ENCODE measurements around the gene ARHGAP28.

DNA sequence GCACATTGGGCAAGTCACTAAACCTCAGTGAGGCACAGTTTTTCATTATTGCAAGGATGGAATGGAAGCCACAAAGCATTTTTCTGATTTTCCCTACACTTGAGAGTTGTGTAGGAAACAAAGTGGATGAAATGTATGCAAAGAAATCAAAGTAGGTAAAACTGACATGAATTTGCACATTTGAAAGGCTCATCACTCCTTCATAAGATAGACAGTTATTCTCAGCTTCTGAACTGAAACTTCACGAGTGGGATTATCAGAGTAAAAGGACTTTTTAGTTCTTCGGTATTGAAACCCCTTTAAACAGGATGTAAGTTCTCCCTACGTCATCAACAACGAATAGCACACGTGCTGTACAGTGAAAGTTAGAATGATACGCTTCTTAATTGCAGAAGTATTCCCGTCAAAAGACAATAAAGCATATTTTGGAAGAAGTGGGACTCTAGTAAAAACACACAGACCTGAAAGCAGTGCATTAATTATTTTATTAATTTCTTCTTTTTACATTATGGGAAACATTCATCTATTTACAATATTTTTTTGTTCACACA lies 45.7 kb downstream of the TGIF1 start:
- PRO-cap: no peak

- PRO-cap: no peak
These were observed 91.8 kb downstream of the TGIF1 start for GRCh38 chr18:3541715-3542236.

GRCh38 chr18:3594035-3594816 lies 144.3 kb downstream of the TGIF1 start:
- PRO-cap: bidirectional peak, plus-strand start at chr18:3594077, minus-strand start at chr18:3593747; bidirectional peak, plus-strand start at chr18:3594462, minus-strand start at chr18:3594310

DNA sequence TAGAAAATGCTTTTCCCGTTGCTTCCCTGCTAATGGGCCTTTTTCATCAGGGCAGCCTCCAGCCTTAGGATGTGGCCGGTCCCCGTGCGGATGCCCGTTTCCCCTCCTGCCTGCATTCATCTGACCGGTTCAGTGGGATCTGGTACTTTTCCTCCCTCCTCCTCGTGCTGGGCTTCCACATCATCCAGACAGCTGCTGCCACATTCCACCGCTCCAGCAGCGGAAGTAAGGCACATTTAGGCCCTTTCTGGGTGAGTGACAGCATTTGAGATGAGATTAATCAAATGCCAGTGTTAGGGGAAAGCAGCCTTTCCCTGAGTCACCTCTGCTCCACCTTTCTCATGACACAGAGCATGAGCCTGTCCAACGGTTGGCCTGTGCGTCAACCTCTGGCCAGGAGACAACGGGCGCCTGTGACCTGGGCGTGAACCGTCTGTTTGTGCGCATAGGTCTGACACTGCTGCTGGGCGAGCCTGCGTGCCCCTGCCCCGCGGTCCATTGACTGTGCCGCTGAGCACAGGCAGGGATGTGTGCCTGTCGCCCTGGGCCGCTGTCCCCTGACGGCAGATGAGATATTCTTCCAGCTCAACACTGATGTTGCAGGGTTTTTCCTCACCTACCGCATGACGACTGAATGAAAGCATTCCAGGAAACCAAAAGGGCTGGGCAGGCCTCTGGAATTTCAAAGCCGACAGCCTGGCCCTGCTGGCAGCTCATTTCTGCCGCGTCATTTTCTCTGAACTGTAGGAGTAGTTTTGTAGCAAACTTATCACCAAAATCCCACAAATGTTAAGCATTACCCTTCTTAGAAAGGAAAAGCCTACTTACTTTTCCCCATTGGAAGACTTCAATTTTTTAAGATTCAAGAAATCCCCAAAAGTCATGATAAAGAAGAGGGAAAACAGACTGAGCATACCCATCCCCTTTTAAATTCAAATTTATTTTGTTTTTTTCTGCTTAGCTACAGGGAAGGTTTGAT lies 174.1 kb downstream of the TGIF1 start:
- PRO-cap: bidirectional peak, plus-strand start at position 156 of the sequence, minus-strand start at position 122 of the sequence; bidirectional peak, plus-strand start at position 498 of the sequence, minus-strand start at position 506 of the sequence; bidirectional peak, plus-strand start at position 685 of the sequence, minus-strand start at position 559 of the sequence

DNA sequence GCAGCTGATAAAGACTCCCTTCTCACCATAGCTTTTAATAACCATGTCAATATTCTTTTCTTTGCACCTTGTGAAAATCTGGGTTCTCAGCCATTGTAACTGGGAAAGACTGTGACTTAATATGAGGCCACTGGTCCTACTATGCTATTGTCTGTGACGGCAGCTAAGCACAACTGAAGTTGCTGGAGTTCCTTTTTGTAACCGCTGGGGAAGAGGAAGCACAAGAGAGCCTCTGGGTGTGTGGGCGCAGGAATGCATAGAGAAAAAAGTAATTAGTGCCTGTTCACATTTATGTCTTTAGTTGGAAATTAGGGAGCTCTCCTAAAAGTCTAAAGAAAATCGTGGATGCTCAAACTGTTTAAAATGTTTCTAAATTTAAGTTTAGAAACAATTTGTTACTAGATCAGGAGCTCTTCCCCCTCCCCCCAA lies 214.9 kb downstream of the TGIF1 start:
- PRO-cap: no peak

DNA sequence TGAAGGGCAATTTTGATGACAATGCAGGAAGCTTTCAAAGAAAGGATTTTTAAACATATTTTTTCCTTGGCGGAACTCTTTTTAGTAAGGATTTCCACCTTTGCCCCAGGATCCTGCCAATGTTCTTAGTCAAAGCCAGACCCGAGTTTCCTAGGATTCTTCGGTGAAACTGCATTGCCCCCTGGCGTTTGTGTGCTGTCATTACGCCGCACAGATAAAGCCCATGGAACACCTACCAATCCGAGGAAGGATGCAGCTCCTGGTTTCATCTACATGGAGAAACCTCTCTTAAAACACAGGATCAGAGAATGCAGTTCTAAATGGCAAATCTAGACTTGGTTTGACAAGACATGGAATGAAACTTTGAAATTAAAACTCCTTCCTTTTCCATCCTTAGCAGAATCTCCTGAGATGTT lies 216.3 kb downstream of the TGIF1 start:
- PRO-cap: unidirectional peak, minus-strand start at position 121 of the sequence

DNA sequence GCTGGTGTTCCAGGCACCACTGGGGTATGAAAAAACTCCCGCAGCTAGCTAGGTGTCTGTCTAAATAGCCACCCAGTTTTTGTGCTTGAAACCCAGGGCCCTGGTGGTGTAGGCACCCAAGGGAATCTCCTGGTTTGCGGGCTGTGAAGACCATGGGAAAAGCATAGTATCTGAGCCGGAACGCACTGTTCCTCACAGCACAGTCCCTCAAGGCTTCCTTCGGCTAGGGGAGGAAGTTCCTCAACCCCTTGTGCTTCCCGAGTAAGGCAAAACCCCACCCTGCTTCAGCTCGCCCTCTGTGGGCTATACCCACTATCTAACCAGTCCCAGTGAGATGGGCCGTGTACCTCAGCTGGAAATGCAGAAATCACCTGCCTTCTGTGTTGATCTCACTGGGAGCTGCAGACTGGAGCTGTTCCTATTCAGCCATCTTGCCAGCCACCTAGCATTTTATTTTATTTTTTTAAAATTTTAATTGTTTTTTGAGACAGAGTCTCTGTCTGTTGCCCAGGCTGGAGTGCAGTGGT lies 250.2 kb downstream of the TGIF1 start:
- PRO-cap: no peak

DNA sequence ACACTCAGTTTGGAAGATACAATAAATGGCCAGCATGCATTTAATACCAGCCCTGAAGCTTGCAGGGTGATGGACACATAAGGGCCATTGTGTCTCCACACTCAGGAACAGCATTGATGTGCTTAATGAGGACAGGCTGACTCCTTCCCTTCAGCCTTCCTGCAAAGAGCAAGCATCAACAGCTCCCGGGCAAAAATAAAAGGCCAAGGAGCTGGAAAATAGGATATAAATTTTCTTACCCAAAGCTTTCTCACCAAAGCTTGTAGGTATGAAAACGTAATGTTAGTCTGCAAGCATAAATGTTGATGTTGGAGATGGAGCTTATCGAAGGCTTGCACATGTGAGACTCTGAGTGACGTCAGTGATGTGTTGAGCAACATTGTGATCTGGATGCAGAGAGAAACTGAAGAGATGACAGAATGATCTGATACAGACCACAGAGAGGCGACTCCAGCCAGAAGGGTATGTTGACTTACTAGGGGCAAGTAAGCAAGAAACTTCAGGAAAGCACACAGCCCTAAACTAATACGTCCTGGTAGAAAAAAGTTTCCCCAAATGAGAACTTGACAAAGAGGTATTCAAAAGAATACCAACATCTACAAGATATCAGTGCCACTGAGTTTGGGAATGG lies 256.5 kb downstream of the TGIF1 start:
- PRO-cap: no peak

DNA sequence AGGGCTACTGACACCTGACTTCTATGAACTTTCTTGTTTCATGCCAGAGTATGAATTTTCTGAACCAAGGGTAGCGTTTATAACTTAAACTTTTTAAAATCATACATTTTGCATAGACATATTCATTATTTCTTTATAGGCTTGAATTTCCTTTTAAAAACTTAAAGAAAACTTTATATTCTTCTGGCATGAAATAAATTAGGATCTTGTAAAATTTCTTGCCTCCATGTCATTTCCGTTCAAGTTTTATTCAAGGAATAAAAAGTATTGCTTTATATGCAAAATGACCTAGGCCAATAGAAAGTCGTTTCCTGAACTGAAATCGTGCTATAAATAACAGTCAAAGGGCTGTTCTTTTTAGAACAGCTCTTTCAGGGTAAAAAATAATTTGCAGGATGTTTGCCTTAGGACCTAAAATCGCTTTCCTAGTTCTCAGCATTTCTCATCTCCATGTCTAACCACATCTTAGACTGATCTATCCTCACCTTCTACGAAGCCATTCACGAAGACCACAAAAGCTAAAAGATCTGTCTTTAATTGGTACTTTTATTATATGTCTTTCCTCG lies 1.8 kb downstream of the DLGAP1 start:
- PRO-cap: no peak

- PRO-cap: unidirectional peak, plus-strand start at chr18:6414341
These were observed 939 bp downstream of the L3MBTL4 start for GRCh38 chr18:6413493-6414451.

- PRO-cap: no peak
These were observed 48.1 kb upstream of the L3MBTL4 start for GRCh38 chr18:6462880-6463121.

DNA sequence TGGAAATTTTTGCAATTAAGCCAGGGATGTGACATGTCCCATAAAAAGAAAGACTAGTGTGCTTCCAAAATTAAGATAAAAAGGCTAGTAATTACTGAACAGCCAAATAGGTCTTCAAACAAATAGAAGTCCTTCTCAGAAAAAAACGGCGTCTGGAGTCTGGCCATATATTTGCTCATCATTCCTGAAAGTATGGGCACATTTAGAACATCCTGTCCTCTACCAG lies 63.8 kb upstream of the L3MBTL4 start:
- PRO-cap: no peak

DNA sequence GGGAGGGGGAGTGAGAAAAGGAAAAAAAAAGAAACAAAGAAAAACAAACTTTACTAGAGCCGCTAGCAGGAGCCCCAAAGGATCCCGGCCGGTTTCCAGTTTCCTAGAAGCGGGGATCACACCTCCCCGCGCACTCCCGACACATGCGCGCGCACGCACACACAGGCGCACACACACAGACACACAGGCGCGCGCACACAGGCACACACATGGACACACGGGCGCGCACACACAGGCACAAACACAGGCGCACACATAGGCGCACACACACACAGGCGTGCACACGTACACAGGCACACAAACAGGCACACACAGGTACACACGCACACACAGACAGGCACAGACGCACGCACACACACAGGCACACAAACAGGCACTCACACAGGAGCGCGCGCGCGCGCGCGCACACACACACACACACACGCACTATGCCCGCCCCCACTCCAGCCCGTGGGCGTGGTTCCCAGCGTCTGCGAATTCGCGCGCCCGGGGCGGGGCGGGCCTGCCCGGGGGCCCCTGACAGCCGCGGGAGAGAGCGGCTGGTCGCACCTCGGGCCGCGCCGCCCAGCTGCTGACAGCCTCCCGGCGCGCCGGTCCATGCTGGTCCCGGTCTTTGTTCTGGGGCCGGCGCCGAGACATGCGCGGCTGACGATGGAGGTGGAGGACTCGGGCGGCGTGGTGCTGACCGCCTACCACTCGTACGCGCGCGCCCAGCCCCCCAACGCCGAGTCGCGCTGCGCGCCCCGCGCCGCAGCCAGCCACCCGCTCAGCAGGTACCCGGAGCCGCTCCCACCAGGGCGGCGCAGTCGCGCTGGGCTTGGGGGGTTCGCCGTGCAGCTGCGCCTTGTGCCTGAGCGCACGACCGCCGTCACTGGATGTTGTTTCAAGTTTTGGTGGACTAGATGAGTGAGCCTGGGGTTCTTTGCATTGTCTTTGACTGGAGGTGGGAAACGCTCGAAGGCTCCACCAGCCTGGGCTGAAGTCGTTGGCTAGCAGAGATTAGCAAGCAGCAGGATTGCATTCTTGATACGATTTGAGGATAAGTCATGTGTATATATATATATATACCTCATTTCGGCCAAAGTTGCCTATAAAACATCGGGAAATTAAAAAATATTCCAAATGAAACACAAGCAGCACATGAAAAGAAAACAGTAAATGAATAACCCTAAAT lies at the start of gene ARHGAP28:
ARHGAP28 (plus strand) TSS at position 546 of the 1,174 bp plus-strand sequence.
- PRO-cap: bidirectional peak, plus-strand start at position 176 of the sequence, minus-strand start at position 135 of the sequence; bidirectional peak, plus-strand start at position 265 of the sequence, minus-strand start at position 381 of the sequence; bidirectional peak, plus-strand start at position 616 of the sequence, minus-strand start at position 846 of the sequence

GRCh38 chr18:7607417-7607991 lies 40.4 kb downstream of the PTPRM start:
- PRO-cap: no peak

DNA sequence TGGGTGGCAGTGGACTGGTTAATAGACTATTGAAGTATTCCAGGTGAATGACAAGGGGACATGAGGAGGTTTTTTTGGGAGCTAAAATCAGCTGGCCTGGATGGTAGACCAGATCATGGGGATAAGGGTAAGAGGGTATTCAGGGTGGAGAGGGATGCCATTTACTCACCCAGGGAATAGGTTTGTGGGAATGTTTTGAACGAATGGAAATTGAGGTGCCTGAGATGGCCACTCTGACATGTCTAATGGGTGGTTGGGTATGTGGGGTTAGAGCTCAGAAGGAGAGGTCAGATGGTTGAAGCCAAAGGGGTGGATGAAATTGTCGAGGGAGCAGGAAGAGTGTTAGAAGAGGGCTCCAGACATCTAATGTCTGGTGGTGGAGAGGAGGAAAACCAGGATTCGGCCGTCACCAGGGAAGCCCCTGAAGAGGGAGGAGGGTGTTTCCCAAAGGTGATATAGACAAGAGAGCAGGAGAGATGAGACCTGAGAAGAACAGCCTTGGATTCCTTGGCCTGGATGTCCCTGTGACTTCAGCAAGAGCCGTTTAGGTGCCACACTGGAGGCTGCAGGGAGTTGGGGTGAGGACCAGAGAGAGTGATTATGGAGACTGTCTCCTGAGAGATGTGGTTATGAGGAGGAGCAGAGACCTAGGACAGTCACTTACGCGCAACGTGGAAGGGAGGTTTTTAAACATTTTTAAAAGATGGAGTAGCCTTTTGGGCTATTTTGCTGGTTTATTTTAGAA lies 62.9 kb downstream of the PTPRM start:
- PRO-cap: no peak

- PRO-cap: no peak
These were observed 382.1 kb downstream of the PTPRM start for GRCh38 chr18:7949159-7949573.

DNA sequence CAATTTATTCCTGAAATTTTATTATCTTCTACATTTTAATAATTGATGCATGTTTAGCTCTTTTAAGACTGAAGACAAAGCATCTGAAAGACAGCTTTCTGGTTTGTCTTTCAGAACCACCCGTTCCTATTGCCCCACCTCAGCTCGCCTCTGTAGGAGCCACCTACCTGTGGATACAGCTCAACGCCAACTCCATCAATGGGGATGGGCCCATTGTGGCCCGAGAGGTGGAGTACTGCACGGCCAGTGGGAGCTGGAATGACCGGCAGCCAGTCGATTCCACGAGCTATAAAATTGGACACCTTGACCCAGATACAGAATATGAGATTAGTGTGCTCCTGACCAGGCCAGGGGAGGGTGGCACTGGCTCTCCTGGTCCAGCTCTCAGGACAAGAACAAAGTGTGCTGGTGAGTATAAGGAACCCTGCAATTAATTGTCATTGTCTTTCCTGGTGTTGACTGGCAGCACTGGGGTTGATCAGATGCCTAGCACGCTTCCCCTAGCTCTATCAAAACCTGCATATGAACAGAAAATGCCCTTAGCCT lies 388.0 kb downstream of the PTPRM start:
- PRO-cap: no peak

GRCh38 chr18:7967460-7967912 lies 400.4 kb downstream of the PTPRM start:
- PRO-cap: no peak

DNA sequence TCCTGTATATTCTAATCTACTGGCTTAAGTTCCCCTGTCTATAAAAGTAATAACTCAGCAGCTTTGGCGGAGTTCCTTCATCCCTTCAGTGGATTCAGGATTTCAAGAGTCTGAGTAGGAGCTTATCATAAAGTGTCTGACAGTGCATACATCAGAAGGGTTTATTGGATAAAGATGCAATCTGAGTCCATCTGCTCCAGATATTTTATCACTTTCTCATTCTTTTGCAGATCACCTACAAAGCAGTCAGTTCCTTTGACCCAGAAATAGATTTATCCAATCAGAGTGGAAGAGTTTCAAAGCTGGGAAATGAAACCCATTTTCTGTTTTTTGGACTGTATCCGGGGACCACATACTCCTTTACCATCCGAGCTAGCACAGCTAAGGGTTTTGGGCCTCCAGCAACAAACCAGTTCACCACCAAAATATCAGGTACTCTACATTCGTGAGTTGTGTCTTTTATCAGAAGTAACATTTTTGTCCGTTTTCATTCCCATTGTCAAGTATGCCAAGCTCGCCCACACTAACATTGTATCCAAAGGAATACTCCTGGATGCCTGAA lies 518.4 kb downstream of the PTPRM start:
- PRO-cap: no peak

GRCh38 chr18:8139013-8139796 lies 470.0 kb upstream of the RAB12 start:
- PRO-cap: no peak